Placental pericyte (primary cell): ENCODE measurements around a stretch of chr6.

- CAGE, long polyA plus RNA, result no peak
These were observed 979 bp downstream of the TFAP2A start for GRCh38 chr6:10413665-10414525.

GRCh38 chr6:10426150-10427113 lies 11.6 kb upstream of the TFAP2A start:
- CAGE, long polyA plus RNA, result no peak

- CAGE, long polyA plus RNA, result no peak
These were observed 2.2 kb upstream of the GCNT2 start for GRCh38 chr6:10518921-10519327.

- CAGE, long polyA plus RNA, result no peak
These were observed 1.8 kb downstream of the GCNT2 start for GRCh38 chr6:10522734-10523588.

DNA sequence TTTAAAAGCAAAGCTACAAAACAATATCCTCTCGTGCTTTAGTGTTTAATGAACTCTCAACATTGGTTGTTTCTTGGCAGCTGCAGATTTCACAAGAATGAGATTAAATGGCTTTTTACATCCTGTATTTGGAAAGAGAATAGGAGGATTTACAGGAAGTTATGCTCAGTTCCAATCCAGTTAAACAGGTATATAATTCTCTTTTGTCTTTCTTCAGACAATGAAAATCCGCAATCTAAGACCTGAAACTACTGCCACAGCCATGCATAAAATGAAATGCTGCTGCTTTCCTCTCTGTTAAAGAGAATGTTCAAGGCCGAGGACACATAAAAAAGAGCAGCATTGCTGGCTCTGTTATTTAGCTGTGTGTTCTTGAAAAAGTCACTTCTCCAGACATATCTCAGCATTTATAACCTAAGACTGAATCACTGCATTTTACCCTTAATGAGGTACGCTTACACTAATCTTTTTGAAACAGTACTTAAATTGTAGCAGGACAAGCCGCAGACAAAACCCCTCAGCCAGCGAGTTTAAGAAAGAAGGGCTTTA lies 3.6 kb downstream of the C6orf52 start:
- CAGE, long polyA plus RNA, result no peak

- CAGE, long polyA plus RNA, result no peak
These were observed 4.1 kb downstream of the TMEM14B start for GRCh38 chr6:10751646-10752086.

- CAGE, long polyA plus RNA, result no peak
These were observed 23.1 kb upstream of the ELOVL2 start for GRCh38 chr6:11067290-11067485.

- CAGE, long polyA plus RNA, result no peak
These were observed 715 bp downstream of the SMIM13 start for GRCh38 chr6:11093970-11095127.

DNA sequence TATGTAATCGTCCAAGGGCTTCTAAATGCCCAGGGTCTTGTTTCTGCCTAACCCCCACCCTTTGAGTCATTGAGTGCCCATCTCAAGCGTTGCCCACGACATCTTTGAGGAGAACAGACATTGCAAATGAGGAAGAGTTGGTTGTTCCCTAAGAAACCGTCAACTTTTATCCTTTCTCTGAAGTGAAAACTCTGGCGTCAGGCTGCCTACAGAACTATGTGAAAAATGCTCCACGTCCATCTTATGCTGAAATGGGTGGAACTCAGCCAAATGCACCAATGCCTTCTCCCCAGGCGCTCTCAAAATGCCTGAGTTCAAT lies 37.6 kb downstream of the NEDD9 start:
- CAGE, long polyA plus RNA, result no peak

DNA sequence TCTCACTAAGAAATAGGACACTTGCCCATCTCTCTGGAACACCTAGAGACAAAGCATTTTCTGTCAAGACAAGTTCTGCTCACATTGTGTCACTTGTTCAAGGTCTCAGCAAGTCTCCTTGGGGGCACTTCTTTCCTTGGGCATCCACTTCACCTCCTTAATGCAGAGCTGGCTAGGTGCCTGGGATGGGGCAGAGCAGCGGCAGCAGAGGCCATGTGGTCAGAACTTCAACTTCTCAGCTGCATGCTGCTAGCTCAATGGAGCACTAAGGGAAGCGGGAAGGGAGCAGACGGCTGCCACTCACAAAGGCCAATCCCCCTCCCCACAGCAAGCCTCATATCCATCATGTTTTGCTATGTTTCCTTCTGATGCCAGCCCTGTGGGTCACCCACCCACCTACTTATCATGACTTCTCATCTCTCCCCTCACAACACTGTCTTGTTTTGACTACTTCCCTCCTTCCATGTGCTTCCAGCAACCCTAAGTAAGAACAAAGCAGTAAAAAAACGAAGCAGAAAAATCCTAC lies 31.4 kb downstream of the NEDD9 start:
- CAGE, long polyA plus RNA, result no peak

DNA sequence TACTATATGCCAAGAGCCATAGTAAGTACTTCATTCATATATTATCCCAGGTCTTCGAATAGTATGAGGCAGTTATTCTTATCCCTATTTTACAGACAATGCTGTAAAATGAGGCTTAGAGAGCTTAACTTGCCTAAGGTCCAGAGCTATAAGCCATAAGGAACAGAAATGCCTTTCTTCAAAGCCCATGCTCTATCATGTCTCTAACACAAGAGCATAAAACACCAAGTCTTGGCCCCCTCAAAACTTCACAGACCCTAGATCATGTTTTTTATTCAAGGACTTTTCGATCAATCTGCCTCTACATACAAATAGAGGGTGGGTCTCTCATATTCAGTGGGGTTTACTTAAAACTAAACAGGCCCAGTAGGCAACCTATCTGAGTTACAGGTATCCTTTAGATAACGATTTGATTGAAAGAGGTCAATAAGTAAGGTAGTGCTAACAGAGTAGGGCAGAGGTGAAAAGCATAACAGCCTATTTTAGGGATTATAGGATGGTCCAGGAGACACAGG lies 5.1 kb downstream of the NEDD9 start:
- CAGE, long polyA plus RNA, result no peak

DNA sequence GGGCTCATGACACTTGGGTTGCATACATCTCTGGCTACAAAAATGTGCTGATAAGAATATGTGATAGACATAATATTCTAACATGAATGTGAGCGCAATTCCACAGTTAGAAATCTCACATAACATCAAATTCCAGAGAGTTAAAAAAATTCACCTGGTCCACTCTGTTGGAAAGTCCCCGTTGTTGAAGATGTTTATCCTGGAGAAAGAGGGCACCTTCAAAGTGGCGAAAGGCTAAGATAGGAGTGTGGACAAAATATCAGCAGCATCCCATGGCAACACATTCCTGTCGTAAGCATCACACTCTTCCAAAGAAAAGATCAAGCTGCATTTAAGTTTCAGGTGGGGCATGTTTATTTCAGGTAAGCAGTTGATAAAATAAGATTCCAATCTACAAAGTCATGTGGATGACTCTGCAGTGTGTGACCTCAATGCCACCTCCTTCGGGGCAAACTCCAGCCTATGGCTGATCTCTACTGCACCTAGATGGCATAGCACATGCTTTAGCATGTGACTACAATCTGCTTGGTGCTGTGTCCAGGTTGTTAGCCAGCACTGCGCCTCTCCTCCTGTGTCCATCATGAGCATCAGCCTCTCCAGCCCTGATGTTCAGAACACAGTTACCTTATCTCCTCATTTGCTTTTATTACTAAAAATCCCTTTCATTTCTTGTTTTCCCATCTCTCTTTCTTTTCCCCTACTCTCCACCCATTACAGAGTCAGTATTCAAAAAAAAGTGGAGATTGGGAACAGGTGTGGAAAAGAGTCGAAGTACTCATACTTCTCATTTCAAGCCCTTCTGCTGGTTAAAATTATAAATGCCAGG lies 111.9 kb upstream of the NEDD9 start:
- CAGE, long polyA plus RNA, result no peak

- CAGE, long polyA plus RNA, result no peak
These were observed 139.0 kb upstream of the TMEM170B start for GRCh38 chr6:11398526-11398918.

- CAGE, long polyA plus RNA, result no peak
These were observed 103.7 kb upstream of the TMEM170B start for GRCh38 chr6:11433738-11434340.

GRCh38 chr6:11613845-11614373 lies 76.4 kb downstream of the TMEM170B start:
- CAGE, long polyA plus RNA, result no peak

DNA sequence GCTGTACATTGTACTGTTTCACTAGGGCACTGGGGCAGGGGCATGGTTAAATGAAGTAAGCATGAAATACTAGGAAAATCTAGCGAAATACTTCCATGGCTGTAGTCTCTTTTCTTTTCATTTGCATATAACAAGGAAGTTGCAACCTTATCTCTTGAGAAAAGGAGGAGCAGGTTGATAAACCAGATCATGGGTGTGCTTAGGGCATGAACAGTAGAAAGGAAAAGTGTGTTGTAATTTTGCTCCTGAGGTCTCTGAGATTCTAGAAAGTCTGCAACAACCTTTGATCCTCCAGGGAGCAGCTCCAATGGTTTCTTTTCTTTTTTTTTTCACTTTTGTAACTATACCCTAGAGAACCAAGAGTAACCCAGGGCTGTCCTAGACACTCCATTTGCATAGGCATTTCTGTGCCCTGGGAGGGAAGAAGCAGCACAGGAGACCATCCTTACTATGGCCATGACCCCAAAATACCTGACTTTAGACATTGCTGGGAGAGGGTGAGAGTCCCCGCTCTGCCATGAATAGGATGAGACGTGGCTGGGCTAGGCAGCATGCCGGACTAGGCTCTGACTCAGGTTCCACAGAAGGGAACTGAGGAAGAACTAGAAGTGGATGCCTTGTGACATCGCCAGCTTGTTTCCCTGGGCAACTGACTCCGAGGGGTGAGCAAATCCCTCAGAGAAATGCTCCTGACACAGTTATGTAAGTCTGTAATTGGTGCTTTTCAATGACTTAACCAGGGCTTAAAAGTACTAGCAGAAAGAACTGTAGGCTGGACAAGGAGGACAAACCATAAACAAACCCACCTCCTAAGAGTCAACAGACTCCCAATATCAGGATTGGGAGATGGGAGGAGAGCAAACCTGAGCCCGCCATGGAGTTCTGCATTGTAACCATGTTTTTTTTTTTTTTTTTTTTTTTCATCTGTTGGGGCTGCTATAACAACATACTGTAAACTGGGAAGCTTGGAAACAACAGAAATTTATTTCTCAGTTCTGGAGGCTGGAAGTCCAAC lies 756 bp upstream of the ADTRP start:
- CAGE, long polyA plus RNA, result no peak

- CAGE, long polyA plus RNA, result no peak
These were observed 22.3 kb downstream of the HIVEP1 start for GRCh38 chr6:12034077-12035068.

- CAGE, long polyA plus RNA, result no peak
These were observed 91.1 kb downstream of the HIVEP1 start for GRCh38 chr6:12103201-12103583.

DNA sequence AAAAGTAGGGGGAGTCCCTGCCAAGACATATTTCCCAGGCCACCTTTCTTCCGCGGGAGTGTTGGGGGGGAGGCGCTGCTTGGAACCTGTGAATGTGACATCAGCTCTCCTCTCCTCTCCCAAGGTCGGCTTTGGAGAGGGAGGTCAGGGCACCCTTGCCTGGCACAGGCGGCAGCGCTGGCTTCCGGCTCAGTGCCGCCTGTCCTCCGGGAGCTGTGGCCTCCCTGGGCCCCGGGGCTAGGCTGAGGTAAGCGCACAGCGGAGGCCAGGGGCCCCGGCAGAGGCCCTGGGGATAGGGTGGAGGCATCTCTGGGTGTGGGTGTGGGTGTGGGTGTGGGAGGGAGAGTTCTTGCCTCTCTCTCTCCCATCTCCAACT lies 1.9 kb upstream of the EDN1 start:
- CAGE, long polyA plus RNA, result no peak

- CAGE, long polyA plus RNA, result no peak
These were observed 193.6 kb downstream of the EDN1 start for GRCh38 chr6:12483524-12484361.